ENCODE measurements around a stretch of chr3.

- PRO-cap: no peak
These were observed 22.7 kb upstream of the TSC22D2 start for GRCh38 chr3:150385262-150385864.

DNA sequence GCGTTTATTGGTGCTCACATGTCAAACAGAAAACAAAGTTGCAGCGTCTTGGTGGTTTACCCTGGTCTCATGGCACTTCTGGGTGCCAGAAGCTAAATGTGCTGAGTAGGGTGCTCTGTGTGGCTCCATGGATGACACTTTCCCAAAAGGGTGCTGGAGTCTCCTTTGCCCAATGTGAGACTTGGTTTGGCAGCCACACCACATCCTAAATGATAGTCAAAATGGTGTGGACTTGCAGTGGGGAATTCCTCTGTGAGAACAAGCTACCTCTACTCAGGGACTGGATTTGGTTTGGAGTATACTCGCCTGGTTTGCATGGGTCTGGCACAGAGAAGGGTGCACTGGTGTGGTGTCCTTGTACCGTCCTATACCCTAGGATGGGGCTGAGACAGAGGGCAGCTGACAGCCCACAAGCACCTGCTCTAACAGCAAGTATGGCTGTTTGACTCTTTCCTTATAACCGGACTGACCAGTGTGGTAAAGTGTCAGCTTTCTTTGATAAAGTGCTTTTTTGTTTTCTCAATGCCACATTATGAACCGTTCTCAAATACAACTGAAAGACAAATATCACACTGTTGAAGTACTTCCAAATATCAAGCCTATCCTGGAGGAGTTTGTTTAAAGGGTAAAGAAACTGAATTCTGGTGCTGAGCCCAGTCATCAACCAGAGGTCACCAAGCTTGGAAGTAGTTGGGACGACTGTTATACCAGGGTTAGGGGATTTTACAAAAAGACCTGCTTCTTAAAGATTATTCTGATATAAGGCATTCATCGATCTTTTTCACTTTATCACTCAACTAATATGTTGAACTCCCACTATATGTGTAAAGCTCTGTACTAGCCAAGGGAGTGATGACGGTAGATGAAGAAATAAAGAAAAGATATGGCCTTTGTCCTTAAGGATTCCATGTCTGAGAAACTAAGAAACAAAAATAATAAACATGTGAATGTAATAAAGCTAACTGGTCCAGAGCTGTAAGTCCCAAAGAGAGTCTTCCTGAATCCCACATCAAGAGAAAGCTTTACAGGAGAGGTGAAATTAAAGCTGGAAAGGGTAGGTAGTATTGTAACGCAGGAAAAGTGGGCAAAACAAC is 7.3 kb downstream of the SERP1 start:
- PRO-cap: no peak

GRCh38 chr3:150729142-150729615 is 25.5 kb upstream of the ERICH6 start:
- PRO-cap: no peak

- PRO-cap: no peak
These were observed 29.3 kb downstream of the SIAH2 start for GRCh38 chr3:150733330-150734324.

DNA sequence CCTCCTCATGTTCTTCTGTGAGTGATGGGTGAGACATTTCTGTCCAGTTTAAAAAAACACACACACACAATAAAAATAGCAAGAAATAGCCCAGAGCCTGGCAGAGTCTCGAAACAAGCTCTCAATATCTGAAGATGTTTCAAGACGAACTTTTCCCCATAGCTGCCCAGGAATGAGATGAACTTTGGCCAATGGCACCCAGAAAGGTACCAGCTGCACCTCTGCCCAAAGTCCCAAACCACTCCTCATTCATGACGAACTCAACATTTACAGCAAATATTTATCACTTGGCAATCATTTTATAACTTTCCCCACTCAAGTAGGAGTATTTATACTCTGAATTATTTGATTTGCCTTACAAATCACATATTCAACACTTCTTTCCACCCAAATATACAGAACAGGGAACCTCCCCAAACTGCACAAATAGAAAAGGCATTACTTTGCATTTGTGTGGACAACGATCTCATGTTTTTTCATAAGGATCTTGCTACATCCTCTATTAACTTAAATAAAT is 18.3 kb downstream of the SIAH2 start:
- PRO-cap: no peak

DNA sequence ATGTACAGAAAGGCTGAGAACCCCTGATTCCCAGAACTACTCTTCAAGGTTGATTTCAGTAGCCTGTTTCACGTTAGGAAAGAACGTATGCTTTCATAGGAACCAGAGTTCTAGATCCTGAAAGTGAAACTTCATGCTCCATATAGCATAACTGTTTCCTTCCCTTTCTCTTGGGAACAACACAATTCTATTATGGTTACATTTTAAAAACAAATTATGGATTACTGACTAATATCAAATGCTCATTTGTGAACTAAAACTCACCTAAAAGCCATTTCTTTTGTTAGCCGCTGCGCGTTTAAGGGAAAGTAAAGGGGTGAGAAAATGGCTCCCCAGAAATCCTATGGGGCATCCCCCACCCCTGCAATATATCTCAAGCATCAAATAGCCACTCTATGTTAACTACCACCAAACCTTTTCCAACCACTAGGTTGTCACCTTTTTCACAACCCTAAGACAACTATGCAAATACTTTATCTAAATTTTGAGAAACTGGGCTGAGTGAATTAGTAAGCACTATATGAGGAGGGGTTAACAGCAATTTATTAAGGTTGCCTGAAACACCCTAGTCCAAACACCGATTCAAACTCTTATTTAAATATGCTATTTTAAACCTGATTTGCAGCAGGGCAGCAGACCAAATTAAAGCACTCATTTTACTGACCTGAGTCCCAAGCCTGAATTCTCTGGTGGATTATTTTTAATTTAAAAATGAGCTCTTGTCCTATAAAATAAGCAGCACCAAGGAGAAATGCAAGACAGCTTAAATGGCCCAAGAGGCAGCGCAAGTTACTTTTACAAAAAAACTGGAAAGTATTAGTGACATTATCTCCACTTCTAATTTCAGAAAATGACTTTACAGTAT is 2.3 kb downstream of the SIAH2 start:
- PRO-cap: no peak

GRCh38 chr3:150765526-150766793 is 3.0 kb upstream of the SIAH2 start:
- PRO-cap: unidirectional peak, minus-strand start at chr3:150765818

DNA sequence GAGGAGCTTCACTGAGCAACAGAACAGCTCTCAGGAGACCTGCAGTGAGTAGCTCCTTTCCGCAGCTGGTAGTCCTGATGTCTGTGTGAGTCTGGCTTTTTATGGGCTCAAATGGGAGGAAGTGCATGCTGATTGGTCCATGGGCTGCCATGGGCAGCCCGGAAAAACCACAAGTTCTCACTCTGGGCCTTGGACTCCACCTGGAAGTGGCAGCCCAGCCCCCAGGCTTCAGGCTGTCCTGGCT is 11.4 kb upstream of the SIAH2 start:
- PRO-cap: no peak

DNA sequence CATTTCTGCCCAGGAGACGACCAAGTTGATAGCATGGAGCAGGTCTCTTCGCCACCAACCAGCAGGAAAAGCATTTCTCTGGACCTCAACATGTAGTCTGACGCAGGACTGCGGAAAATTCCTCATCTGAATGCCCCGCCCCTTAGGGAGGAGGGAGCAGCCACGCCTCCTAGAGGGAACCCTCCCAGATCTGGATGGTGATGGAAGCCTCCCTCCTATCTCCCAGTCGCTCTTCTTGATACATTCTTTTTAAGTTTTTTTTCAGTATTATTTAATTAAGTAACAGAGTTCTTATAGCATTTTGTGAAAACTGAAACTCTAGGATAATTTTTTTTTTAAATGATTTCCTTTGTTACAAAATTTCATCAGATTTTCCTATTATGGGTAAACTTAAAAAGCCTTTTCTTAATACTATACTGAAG is 17.4 kb upstream of the MINDY4B start:
- PRO-cap: no peak

GRCh38 chr3:151086500-151087638 is 1.4 kb downstream of the MED12L start:
- PRO-cap: no peak

DNA sequence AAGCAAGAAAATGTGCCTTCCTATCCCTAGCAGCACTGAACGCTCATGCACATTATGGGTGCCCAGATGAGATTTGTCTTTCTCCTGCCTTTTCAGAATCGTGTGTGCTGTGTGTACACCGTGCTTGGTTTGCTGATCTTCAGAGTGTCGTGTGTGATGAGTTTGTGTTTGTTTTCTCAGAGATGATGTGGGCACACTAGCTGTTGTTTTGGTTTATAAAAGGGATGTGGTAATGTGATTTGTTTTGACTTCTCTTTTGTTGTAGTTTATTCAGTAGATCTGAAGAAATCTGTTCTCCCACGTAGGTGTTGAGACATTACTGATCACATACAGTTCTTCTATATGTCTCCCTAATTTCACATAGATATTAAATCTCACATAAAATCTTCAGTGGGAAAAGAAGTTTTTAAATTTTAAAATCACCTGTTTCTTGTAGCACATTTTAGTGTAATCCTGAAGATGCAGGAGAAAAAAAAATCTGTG is 19.6 kb downstream of the GPR171 start:
- PRO-cap: no peak

DNA sequence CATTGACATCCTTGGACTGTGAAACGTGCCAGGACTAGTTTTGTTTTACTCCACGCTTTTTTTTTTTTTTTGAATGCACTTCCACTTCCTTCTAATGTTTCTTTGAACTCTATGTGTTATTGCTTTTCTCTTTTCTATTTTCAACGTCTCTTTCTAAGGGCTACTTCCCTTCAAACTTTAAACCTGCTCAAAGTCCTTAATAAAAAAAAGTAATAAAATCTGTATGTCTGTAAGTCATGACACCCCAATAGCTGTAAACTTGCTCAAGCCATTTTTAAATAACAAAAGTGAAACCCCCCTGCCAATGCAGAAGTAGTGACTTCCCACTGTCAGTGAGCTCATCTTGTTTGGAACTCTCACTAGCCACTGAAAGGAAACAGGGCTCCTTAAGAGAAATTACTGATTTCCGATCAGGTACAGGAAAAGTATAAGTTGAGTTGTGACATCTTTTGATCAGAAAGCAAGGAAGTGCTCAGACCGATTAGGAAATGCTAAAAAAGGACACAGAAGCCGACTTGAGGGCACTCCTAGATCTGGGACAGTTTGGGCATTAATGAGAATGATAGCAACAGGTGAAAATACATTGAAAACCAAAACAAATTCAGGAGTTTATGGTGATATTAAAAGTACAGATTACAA is 27.6 kb upstream of the GPR171 start:
- PRO-cap: bidirectional peak, plus-strand start at position 341 of the sequence, minus-strand start at position 283 of the sequence

GRCh38 chr3:151304899-151305782 is 11.5 kb downstream of the GPR87 start:
- PRO-cap: no peak

DNA sequence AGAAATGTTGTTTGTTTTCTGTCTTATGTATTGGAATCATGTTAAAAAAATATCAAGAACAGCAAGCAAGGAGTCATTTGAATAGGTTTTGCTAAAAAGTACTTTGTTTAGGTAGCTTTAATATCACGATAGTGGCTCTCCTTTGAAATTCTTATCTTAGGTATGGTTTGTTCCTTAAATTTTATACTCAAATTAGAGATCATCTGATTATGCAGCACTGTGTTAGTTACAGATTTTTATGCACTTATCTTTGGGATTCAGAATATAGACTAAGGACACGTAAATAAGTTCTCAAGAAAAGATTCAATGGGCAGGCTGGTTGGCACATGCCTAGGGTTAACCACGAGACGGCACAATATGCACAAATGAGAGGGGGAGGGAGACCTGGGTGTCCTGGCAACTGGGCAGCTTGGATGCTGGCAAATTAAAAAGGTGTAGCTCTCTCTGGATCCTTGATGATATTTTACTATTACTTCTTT is 568 bp downstream of the AADAC start:
- PRO-cap: no peak

GRCh38 chr3:151871580-151872188 is 1.8 kb upstream of the SUCNR1 start:
- PRO-cap: no peak

DNA sequence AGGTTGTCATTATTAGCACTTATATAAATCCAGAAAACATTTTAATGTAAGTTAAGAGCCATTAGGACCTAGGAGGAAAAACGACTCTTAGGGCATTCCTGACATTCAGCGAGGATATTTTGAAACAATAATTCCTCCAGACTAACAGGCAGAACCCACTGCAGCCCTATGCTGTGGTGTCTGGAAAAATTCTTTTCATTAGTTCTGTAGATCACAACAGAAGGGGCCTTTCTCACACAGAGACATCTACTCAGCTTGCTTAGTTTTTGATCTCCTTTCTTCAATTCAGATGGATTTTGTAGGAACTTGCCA is 113.1 kb upstream of the MBNL1 start:
- PRO-cap: no peak

DNA sequence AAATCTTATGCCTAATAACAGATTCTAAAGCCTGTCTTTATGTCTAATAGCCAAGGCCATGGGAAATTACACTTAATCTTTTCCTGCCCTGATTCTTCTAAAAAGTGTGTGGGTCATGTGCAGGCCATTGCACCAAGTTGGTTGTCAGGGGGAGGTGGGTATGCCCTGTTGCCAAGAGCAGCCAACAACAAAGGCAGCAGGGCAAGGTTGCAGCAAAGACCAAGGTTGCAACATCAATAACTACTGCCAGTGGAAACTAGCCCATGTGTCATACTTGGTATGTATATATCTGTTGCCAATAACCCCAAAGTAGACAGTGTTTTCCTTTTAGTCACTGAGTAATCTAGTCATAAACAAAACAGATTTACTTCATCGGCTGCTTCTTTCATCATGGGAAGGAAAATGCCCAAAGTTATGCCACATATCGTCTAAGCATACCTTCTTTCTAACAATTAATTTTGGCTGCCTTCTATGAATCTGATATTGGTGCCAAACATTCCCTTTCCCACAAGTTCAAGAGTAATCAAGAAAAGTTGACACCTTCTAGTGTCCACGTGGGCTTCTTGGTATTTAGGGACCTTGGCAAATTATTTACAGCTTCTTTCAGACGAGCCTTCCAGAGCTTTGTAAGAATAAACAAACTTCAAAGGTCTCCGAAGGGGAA is 10.2 kb upstream of the MBNL1 start:
- PRO-cap: no peak

DNA sequence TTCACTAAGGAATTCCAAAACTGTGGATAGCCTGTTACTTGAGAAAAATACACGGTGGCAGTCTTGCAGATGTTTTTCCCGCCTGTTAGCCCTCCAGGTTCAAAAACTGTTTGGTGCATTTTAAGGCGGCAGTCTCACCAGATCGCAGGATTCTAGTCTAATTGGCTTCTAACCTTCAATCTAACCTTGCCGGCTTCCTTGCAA is 544 bp upstream of the MBNL1 start:
- PRO-cap: no peak

DNA sequence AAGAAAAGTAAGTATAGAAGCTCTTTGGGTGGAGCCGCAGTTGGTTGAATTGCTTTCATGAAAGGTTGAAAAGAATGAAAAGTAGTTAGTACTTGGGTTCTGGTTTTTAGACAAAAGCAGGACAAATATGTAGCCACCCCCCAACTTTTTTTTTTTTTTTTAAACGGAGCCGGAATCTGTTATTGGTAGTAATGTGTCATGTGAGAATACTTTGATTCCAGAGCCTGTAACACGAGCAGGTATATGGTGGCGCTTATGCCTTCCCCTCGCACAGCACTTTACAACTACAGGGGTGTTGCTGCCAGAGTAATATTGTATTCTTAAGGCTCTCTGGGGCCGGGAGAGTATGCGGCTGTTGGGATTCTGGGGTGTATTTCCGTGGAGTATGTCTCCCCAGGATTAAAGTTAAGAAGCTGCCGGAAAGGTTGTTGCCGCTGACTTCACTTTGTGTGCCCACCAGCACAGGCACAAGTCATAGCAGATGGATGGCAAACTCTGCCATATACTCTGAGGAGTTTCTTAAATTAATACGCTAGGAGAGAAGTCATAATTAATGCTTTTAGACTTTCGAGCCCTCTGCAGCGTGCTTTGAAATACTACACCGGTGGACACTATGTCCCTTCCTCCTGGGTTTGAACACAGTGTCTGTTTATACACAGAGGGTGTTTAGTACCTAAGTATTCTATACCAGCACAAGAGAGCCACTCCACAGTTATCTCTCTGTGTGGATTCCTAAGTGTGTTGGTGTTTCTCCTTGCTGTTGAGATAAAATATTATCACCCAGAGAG is 1.2 kb downstream of the MBNL1 start:
- PRO-cap: no peak

- PRO-cap: no peak
These were observed 2.9 kb downstream of the MBNL1 start for GRCh38 chr3:152271357-152272286.

Measured in NALM6 (cell line).